GM19239 (cell line): ENCODE results near the genes CHPT1 and IGF1.

- RRBS = no CpG with 5 or more reads among the region's 5 CpGs
Observed at GRCh38 chr12:100268053-100268554, 1.1 kb downstream of the SCYL2 start.

DNA sequence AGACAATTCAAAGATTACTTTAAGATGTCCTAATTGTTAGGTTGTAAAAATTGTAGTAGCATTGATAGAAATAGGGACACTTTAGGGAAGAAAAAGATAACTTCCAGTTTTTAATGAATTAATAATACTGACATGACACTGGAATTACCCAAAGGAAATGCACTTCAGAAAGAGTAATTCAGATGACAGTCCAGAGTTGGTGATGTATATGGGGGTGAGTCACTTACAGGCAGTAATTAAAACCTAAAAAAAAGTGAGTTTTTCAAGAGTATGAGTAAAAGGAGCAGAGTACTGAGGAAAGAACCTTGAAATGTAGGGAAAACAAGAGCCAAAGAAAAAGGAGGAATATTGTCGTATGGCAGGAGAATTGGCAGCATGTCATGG lies 29.2 kb downstream of the SCYL2 start:
- RRBS = no CpG with 5 or more reads among the region's 1 CpG

DNA sequence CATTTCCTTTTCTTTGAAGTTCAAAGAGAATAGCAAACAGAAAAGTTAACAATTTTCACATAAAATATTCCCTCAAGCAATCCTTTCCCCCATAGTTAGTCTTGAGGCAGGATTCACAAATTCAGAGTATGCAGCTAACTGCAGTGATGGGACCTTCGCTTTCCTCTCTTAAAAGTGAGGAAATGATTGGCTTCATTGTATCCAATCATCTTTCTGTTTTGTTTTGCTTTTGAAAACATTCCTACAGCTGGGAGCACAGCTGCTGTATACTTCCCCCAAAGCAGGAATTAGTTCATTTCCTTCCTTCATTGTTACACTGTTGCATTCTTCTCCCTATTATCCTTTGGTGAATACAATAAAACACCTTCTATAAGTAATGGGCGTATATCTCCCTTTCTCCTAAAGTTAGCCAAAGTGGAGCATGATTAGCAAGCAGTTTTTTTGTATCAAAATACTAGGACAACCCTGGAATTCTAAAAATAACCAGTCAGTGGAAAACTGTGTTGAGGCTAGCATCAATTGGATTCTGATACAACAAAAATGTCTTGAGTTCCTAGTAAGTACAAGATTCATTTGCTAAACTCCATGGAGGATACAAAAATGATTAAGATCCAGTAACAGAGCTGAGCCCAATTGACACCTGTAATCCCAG lies 9.3 kb upstream of the GAS2L3 start:
- RRBS = no CpG with 5 or more reads among the region's 2 CpGs

DNA sequence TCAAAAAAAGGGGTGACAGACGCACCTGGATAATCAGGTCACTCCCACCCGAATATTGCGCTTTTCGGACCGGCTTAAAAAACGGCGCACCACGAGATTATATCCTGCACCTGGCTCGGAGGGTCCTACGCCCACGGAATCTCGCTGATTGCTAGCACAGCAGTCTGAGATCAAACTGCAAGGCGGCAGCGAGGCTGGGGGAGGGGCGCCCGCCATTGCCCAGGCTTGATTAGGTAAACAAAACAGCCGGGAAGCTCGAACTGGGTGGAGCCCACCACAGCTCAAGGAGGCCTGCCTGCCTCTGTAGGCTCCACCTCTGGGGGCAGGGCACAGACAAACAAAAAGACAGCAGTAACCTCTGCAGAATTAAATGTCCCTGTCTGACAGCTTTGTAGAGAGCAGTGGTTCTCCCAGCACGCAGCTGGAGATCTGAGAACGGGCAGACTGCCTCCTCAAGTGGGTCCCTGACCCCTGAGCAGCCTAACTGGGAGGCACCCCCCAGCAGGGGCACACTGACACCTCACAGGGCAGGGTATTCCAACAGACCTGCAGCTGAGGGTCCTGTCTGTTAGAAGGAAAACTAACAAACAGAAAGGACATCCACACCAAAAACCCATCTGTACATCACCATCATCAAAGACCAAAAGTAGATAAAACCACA lies 63.6 kb downstream of the SLC5A8 start:
- RRBS = no CpG with 5 or more reads among the region's 20 CpGs

GRCh38 chr12:101617048-101617434 lies 22.3 kb downstream of the MYBPC1 start:
- RRBS = no CpG with 5 or more reads among the region's 4 CpGs

GRCh38 chr12:101665931-101666227 lies 31.6 kb upstream of the CHPT1 start:
- RRBS = no CpG with 5 or more reads among the region's 1 CpG

DNA sequence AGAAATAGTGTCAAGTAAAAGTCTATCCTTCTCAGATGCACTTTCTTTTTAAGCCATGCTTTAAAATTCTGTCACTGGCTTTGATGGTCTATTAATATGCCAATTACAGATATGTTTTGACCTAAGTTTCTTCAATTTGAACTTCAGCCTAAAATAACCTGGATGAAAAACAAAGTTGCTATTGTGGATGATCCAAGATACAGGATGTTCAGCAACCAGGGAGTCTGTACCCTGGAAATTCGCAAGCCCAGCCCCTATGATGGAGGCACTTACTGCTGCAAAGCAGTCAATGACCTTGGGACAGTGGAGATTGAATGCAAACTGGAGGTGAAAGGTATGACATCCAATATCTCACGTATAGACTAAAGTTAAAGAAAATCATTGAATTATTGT lies 17.2 kb upstream of the CHPT1 start:
- RRBS = no CpG with 5 or more reads among the region's 2 CpGs

DNA sequence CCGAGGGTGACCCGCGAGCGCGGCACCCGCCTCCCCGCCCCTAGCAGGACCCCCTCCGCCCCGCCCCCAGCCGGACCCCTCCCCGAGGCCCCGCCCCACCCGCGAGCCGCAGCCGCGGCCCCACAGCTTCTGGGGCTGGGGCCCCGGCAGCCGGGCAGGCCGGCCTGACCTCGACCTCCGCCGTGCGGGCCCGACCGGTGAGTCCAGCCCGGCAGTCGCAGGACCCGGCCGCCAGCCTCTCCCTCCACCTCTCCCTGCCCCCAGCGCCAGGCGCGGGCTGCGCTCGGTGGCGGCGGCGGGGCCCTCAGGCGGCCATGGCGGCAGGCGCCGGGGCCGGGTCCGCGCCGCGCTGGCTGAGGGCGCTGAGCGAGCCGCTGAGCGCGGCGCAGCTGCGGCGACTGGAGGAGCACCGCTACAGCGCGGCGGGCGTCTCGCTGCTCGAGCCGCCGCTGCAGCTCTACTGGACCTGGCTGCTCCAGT lies at the start of gene CHPT1:
CHPT1 (plus strand) TSS at position 93 of the 480 bp plus-strand sequence.
- RRBS = 3% methylated on average over 15 of the region's 64 CpGs

DNA sequence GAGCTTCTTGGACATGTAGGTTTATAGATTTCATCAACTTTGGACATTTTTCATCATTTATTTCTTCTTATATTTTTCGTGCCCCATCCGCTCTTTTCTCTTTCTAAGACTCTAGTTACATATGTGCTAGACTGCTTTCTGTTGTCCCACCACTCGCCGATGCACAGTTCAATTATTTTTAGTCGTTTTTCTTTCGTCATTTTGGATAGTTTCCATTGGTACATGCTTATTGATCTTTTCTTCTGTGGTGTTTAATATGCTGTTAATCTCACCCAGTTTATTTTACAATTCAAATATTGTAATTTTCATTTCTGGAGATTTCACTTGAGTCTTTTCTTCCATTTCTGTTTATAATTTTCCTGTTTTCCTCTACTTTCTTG lies 15.0 kb downstream of the CHPT1 start:
- RRBS = no CpG with 5 or more reads among the region's 6 CpGs

DNA sequence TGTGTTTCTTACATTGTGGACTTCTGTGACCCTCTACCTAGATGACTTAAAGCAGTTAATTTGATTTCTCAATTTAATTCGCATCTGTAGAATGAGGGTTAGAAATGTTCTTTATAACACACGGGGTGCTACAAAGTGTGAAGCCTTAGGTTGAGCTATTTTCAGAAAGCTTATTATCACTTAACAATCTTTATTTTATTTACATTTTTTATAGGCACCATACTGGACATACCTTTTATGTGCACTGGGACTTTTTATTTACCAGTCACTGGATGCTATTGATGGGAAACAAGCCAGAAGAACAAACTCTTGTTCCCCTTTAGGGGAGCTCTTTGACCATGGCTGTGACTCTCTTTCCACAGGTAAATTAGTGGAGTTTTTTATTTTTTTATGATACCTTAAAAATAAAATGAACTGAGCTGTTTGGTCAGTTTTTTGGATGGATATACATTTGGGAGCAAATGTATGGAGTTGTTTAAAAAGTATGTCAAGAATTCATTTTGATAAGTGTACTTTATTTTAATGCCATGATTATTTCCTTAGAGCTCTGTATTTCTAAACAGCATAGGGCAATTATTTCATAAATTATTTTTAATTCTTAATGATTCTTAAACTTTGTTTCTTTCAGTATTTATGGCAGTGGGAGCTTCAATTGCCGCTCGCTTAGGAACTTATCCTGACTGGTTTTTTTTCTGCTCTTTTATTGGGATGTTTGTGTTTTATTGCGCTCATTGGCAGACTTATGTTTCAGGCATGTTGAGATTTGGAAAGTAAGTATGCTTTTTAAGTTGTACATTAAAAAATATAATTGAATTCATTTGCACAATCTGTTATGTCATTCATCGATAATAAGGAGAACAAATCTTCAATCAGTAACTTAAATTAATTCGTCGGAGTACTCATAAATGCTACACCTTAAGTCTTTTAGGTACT lies 16.7 kb downstream of the CHPT1 start:
- RRBS = no CpG with 5 or more reads among the region's 8 CpGs

- RRBS = no CpG with 5 or more reads among the region's 1 CpG
Observed at GRCh38 chr12:101726178-101726982, 12.9 kb downstream of the SYCP3 start.

DNA sequence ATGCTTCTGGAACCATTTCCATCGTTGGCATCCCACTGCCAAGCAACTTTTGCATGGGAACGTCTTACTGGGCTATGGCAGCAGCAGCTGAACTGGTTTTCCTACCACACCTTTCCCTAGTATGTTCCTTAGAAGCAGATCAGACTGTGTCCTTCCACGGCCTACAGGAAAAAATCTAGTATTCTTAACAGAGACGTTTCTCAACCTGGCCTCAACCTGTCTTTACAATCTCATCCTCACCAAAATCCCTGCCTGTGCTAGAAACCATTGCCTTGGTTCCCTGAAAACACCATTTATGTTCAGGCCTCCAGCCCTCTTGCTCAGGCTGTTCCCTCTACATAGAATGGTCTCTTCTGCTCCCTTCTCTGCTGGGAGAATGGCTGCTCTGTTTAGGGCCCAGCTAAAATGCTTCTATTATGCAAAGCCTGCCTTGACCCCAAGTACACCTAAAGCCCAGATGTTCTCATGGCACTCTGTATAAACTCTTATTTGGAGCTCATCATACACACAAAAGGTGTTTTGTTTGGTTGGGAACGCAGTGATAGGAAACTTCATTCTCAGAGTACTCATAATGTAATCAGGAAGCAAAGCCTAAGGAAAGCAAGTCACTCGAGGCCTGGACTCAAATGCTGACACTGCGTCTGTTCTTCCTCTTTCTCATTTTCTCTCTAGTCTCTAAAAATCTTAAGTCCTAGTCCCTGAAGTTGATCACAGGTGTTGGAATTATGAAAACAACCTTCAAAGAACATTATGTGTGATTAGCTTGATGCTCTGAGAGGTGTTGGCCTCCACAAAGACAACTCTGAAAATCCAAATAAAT lies 38.1 kb upstream of the SYCP3 start:
- RRBS = no CpG with 5 or more reads among the region's 7 CpGs

GRCh38 chr12:101823687-101824531 lies 6.8 kb downstream of the GNPTAB start:
- RRBS = no CpG with 5 or more reads among the region's 6 CpGs

DNA sequence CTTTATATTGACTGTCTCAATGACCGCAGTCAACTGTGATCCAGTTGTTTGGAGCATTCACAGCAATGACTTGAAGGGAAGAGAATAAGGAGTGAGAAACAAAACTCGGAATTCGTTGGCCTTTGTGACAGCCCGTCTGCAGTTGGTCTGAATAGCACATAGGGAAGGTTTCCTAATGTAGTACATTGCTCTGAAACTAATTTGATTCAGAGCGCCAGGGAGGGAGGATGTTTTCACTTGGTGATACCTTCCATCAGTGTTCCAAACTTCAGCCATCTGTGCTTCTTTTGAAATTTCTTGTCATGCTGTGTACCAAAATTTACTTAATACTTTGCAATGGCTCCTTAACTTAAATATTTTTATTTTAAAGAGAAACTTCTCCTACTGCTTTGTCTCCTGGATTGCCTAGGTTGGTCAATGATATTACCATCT lies 55.0 kb downstream of the DRAM1 start:
- RRBS = no CpG with 5 or more reads among the region's 5 CpGs

- RRBS = no CpG with 5 or more reads among the region's 5 CpGs
Observed at GRCh38 chr12:101945535-101945940, 68.2 kb downstream of the DRAM1 start.

DNA sequence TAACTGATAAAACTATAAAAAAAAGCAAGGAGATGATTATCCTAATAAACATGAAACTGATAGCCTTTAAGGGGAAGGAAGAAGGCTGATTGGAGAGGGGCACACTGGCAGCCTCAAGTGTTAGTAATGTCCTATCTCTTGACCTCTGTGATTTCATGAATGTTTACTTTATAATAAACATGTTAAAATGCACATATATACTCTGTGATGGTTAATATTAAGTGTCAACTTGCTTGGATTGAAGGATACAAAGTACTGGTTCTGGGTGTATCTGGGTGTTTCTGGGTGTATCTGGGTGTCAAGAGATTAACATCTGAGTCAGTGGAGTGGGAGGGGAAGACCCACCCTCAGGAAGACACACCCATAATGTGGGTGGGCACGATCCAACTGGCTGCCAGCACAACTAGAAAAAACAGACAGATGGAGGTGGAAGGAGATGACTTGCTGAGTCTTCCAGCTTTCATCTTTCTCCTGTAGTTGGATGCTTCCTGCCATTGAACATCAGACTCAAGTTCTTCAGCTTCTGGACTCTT lies 12.0 kb downstream of the NUP37 start:
- RRBS = no CpG with 5 or more reads among the region's 1 CpG

DNA sequence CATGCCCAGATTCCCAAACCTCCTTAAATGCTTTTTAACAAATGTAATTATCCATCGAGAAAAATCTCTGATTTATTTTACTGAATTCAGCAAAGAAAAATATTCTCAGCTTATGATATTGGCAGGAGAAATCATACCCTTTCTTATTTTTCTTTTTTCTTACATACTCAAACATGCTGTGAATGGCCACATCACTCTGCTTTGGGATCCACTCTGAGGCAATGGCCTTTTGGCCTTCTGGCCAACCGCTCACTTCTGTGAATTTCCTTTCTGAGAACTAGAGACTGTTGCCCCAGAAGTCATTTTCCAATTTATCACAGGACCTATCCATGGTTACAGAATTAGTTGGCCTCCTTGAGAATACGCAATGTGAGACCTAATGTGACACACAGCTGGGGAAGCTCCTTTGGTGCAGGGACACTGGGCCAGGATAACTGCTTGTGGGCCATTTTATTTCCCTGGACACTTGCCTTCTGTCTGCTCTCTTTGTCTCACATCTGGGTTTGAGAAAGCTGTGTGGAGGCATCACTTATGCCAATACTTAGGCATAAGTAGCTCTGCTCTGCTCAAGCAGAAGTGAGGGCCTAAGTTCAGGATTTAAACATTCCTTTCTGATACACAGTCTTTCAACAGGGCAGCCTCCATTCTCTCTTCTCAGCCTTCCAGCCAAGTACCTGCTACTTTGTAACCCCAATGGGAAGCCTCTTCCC lies 50.6 kb downstream of the IGF1 start:
- RRBS = no CpG with 5 or more reads among the region's 3 CpGs

- RRBS = no CpG with 5 or more reads among the region's 6 CpGs
Observed at GRCh38 chr12:102480197-102481000, at the start of gene IGF1. Gene IGF1 (minus strand): TSS chr12:102480563.

- RRBS = no CpG with 5 or more reads among the region's 2 CpGs
Observed at GRCh38 chr12:102816795-102817158, 100.3 kb downstream of the PAH start.